ENCODE measurements around a stretch of chr3.

GRCh38 chr3:127986753-127987395, 65.4 kb upstream of the SEC61A1 start:
- RRBS = no CpG with 5 or more reads among the region's 13 CpGs

DNA sequence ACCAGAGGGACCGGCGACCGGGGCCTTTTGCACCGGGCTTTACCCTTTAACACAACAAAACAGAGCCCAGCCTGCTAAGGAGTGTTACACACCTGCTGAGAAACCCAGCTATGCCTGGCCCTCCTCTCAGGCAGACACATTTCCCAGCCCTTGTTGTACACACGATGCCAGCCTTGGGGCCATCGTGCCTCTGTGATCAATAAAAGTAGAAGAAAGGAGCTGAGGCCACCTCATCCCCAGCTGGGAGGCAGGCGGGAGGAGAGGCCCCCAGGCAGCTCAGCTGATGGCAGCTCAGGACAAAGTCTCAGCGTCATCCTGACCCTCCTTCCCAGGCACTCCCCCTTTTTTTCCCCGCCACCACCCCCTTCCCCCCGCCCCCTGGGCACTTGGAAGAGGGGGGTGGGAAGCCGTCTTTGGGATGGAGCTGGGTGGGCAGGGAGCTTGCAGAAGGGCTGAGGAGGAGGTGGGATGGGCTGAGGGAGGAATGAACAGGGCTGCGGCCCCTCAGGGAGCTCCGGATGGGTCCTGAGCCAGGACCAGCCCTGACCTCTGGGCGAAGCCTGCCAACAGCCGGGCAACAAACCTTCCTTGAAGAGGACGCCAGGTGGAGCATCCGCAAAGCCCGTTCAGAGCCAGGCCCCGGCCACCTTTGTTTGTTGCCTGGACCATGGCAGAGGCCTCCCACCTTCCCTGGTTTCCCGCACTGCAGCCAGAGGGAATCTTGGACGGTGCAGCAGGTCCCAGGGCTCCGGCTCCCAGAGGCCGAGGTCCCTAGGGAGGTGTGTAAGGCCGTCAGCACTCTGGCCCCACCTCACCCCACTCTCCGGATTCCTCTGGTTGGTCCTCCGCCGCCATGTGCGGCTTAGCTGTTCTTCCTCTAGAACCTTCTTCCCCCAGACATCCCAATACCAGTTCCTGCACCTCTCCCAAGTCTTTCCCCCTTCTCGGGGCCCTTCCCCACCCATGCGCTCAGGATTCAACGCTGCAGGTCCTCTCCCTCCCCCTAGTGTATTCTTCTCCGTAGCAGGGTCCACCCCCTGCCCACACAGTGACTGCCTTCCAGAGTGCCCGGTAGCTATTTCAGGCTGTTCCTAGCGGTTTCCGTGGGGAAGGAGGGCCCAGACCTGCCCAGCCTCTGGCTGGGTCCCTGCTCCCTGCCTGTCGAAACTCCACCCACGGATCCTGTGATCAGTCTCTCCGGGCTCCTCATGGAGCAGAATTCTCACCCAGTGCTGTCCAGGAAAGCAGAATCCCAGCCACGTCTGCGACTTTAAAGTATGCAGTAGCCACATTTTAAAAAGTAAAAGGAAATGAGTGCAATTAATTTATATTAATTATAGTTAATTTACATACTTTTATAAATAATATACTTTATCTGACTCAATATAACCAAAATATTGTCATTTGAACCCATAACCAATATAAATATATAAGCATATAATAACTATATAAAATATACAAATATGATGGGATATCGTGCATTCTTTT, 45.5 kb upstream of the SEC61A1 start:
- RRBS = 41% methylated on average over 12 of the region's 41 CpGs

GRCh38 chr3:128063707-128064448, 11.6 kb downstream of the SEC61A1 start:
- RRBS = no CpG with 5 or more reads among the region's 9 CpGs

DNA sequence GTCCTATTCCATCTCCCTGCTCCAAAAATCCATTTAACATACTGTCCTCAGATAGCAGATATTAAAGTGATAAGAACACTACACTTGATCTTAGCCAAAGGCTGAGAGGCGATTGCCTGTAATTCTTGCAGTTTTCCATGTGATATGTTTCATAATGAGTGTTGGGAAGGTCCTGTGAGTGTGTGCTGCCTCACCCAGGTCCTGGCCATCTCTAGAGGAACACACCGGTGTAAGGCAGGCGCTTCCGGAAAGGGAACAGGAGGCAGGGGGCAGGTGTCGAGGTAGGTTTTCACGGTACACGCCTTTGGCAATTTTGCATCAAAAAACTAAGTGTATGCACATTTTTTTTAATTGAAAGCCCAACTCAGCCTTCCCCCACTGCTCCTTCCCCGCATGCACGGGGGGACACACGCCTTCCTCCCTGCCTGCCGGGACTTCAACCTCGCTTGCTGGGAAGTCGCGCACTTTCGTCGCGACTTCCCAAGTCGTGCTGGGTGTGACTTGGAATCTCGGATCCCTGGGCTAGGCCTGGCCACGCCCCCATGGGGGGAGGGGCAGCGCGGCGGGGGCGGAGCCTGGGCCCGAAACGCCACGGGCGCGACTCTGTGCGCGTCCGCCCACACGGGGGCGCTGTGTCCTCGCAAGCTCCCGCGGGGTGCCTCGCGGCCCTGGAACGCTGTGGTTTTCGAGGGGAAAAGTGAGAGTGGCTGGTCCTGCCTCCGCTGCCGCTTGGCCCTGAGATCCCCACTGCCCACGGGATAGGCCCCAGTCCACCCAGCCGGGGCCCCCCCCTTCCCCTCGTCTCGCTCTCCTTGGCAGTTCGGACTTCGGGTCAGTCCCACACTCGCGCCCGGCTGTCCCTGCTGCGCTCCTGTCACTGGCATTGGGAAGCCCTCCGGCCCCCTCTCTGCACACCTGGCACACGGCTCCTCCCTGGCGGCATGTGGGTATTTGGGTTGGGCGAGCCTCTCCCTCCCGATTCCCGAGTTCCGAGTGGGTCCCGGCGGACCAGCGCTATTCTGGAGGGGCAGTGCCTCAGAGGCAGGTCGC, 23.2 kb downstream of the SEC61A1 start:
- RRBS = 8% methylated on average over 14 of the region's 64 CpGs

- RRBS = no CpG with 5 or more reads among the region's 6 CpGs
Observed at GRCh38 chr3:128145230-128145787, 8.0 kb upstream of the EEFSEC start.

- RRBS = no CpG with 5 or more reads among the region's 1 CpG
Observed at GRCh38 chr3:128293820-128294453, 140.7 kb downstream of the EEFSEC start.

DNA sequence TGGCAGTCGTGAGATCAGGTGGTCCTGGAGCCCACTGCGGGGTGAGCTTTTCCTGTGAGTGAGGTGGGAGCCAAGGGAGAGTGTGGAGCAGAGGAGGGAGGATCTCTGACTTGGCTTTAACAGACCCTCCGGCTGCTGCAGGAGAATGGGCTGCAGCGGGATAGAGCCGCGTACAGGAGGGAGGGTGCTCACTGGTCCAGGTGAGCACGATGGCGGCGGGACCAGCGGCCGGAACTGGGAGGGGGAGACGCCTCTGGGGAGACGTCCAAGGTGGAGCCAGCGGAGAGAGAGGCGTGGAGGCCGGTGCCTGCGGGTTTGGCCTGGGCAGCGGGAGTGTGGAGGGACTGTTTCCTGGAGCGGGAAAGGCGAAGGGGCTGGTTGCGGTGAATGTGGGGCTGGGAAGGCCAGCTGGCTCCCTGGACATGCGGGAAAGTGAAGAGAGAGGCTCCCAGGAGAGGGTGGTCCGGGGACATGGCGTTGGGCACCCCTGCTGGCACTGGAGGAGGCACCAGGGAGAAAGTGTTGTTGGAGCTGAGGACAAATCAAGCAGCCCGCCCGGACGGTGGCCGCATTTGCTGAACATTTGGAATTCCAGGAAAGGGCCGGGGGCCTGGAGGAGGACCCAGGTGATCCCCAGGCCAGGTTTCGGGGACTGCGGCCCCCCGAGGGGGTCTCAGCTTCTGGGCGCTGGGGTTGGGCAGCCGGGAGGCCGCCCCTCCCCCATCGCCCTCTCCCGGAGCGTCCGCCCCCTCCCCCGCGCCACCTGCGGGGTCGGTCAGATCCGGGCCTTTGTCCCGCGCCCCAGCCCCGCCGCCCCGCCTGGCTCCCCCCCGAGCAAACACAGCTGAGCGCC, 34.3 kb downstream of the DNAJB8 start:
- RRBS = 9% methylated on average over 34 of the region's 51 CpGs

DNA sequence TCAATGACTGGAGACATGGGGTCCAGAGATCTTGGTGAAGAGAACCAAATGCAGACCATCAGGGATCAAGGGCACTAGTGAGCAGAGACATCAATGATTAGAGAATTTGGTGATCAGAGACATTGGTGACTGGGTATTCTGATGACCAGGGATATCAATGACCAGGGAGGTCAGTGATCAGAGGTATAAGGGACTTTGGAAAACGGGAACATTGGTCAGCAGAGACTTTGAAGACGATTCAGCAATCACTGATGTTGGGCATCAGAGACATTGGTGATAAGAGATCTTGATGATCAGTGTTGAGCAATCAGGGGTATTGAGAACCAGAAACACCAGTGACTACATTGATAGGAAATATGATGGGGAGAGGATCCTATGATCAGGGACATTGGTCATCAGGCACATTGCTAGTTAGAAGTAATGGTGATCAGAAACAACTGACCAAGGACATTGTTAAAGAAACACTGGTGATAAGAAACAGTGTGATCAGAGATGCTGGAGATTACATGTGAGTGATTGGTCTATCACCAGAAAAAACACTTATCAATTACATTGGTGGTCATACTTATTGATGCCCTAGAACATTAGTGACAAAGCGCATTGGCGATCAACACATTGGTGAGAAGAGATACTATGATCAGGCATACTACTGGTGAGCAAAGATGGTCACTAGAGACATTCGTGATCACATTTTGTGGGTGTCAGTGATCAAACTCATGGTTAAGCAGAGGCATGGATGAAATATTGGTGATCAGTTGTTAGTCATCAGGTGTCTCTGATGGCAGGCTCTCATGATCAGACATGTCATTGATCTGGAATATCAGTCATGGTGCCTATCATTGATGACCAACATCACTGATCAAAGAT, 11.6 kb upstream of the DNAJB8 start:
- RRBS = no CpG with 5 or more reads among the region's 5 CpGs

- RRBS = no CpG with 5 or more reads among the region's 38 CpGs
Observed at GRCh38 chr3:128481377-128482673, 11.2 kb downstream of the GATA2 start.

DNA sequence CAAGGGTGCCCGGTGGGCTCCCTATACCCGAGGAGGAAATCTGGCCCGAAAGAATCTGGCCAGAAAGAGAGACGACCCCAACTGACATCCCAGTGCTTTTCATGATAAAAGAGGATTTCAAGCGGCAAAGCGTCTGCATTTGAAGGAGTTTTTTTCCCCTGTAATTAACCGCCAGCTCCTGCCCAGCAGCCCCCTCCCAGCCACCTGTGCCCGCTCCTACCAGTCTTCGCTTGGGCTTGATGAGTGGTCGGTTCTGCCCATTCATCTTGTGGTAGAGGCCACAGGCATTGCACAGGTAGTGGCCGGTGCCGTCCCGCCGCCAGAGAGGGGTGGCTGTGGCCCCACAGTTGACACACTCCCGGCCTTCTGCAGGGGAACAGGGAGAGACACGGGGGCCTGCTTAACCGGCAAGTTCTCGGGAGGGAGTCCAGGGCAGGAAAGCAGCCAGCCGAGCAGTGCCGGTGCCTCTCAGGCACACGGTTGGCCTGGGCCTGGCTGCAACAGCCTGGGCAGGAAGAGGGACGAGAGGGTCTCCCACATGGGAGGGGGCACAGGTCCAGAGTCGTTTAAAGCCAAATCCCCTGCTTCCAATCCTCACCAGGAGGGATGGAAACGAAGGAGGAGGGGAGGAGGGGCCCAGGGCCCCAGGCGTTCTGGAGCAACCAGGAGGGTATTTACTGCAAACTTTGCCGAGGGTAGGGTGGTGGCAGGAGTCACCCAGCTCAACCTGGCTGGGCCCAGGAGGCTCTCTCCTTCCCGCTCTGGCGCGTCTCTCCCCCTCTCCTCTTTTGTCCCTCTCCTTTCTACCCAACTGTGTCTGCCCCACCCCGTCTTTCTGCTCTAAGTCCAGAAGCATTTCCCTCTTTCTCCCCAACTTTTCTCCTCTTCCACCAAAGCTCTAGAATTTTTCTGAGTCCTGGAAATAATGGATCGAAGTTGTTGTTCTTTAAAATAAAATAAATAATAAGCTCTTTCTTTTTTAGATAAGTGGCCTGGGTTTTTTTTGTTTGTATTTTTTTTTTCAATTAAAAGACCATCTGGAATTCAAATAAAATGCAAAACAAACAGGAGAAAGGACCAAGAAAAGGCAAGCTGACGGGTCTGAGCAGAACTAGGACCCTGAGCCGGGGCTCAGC, 9.0 kb downstream of the GATA2 start:
- RRBS = 19% methylated on average over 9 of the region's 33 CpGs

- RRBS = no CpG with 5 or more reads among the region's 11 CpGs
Observed at GRCh38 chr3:128547248-128548084, 54.5 kb upstream of the GATA2 start.

DNA sequence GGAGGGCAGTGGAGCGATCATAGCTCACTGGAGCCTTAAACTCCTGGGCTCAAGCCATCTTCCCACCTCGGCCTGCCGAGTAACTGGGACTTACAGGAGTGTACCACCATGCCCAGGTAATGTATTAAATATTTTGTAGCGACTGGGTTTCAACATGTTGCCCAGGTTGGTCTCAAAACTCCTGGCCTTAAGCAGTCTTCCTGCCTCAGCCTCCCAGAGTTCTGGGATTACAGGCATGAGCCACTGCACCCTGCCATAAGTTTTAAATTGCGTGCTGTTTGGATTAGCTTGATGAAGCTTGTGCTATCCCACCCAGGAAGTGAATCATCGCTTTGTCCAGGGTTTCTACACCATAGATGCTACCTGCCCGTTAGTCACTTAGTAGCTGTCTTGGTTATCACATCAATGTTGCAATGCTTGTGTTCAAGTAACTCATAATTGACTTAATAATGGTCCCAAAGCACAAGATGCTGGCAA, 61.8 kb downstream of the RAB7A start:
- RRBS = no CpG with 5 or more reads among the region's 7 CpGs

DNA sequence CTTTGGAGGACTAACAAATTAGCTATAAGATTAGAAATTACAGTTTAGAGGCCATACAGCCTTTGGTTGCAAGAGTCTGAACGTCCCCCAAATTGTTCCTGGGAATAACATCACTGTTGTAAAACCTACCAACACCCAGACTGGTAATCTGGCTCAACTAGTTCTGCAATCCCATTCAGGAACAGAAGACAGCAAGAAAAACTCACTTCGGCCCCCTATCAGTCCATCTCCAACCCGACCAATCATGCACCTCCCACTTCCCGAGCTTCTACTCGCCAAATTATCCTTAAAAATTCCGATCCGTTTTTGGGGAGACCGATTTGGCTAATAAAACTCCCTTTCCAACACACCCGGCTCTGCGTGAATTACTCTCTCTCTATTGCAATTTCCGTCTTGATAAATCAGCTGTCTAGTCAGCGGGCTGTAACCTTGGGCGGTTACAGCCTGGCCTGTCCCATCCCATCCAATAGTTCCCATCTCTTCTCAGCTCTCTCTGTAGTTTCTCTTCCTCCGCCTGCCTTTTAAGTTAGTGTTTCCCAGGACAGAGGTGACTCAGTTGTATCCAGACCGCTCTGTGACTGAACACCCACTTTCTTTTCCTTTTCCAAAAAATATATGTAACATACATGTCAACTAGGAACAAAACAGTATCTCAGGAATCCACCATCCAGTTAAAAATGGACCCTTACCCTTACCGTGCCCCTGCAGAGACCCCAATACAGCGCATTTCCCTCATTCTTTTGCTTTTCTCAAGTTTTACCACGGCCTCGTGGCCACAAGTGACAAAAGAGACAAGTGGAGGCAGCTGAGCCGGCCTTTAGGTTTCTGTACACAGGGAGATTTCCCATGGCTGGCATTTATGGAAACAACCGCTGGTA, 740 bp upstream of the ACAD9 start:
- RRBS = no CpG with 5 or more reads among the region's 21 CpGs

DNA sequence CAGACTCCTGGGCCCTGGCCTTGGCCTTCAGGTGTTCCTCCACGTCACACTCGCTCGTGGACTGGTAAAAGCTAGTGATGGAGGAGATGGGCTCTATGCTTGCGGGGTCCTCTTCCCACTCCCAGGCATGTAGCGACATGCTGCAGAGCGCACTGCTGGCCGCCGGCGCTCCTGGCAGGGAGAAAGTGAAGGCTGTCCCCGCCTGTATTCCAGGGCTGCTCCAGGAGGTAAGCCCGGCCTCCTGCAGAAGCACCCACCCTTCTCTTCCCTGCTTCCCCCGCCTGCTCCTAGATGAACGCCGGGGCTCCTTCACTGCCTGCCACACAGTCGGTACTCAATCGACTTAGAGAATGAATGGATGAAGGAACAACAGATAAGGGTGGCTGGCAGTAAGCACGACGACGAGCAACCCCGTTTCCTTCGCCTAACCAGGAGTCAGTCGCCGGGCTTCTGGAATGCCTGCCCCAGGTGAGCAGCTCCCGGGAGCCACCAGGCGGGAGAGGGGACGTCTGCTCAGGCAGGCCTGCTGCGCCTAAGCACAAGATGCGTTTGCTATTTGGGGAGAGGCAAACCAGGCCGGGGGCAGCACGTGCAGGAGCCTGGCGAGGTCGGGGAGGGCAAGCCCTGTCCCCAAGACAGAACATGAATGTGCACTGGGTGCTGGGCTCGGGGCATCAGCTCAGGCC, 567 bp downstream of the CFAP92 start:
- RRBS = 37% methylated on average over 11 of the region's 33 CpGs

- RRBS = 57% methylated on average over 11 of the region's 20 CpGs
Observed at GRCh38 chr3:129016804-129017918, 16.1 kb downstream of the EFCC1 start.

GRCh38 chr3:129052069-129052452, 8.5 kb upstream of the GP9 start:
- RRBS = no CpG with 5 or more reads among the region's 5 CpGs

- RRBS = no CpG with 5 or more reads among the region's 3 CpGs
Observed at GRCh38 chr3:129070087-129070355, 9.4 kb downstream of the GP9 start.

DNA sequence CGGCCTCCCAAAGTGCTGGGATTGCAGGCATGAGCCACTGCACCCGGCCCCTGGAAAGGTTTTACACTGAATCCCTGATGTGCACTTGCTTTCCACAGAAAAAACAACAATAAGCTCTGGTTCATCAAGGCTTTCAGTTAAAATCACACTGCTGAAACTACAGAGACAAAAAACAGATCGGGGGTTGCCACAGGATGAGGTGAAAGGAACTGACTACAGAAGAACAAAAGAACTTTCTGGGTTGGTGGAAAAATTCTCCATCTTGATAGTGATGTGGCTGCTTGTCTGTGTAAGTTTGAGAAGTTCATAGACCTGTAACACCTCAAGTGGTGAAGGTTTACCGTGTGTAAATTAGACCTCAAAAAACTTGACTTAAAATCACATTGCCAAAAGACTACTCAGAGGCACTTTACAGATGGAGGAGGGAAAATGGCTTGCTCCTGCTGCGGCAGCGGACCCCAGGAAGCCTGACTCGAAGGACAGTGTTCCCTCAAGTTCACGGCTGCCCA, 2.8 kb downstream of the RAB43 start:
- RRBS = no CpG with 5 or more reads among the region's 8 CpGs

DNA sequence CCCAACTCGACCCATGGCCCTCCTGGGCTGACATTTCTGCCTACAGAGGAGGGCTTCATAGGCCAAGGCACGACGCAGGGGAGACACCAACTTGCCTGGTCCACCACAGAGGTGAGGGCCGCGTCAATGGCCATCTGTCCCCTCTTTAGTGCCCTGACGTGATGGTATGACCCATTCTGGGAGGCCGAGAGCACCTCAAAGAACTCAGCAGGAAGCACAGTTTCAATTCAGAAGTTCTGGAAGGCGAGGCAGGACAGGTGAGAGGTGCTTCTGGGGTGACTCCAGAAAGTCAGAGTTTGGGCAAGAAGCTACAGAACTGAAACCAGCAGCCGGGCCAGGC, 7.6 kb upstream of the H1-10 start:
- RRBS = no CpG with 5 or more reads among the region's 9 CpGs

GRCh38 chr3:129441807-129442328, 1.8 kb downstream of the IFT122 start:
- RRBS = no CpG with 5 or more reads among the region's 6 CpGs